Osteocyte (in vitro differentiated cells): ENCODE measurements around the genes CLVS2, RSPO3 and ECHDC1.

GRCh38 chr6:119273437-119273903 is 76.1 kb downstream of the MAN1A1 start:
- PRO-cap: no peak

DNA sequence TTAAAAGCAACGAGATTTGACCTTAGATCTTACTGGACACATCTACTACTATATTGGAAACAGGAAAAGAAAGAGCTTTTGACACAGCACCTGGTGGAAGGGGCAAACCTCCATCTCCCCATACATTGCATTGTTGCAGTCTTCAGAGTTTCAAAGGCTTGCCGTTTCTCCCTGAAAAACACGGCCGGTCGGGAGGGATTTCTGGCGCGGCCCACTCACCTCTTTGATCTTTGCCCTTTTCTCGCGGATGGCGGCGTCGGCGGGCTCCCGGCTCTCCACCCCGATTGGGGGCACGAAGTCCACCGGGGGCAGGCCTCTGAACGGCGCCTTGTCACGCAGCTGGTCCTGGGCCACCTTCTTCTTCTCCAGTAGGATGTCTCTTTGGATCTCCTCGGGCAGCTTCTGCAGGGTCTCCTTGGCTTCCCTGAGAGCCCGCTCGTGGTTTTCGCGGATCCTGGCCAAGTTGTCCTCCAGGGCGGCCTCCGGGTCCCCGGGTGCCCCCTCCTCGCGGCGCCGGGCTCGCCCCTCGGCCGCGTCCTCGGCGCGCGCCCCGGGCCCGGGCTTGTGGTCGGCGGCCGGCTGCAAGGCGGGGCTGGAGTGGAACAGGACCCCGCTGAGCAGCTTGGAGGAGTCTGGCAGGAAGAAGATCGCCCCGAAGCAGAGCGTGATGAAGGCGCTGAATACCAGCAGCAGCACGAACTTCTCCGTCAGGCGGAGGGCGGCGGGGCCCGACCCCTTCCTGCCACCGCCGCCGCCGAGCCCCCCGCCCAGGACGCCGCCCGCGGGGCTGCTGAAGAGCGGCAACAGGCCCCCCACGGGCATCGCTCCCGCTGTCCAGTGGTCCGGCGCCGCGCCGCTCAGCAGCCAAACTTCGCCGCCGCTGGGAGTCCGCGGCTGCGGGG is 1.1 kb downstream of the MAN1A1 start:
- PRO-cap: no peak

GRCh38 chr6:121651305-121651938 is 216.0 kb downstream of the GJA1 start:
- PRO-cap: no peak

- PRO-cap: no peak
Observed at GRCh38 chr6:121932520-121933101, 466.8 kb upstream of the HSF2 start.

DNA sequence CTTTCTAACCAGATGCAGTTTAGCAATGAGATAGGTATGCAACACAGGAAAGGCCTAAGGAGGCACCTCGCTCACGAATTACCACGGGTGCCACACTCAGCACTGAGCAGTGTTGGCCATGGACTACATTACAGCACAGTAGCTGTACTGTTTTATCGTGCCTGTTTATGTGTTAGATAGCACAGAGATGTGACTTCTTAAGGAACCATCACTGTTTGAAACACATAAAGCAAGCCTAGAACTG is 447.3 kb upstream of the HSF2 start:
- PRO-cap: no peak

- PRO-cap: no peak
Observed at GRCh38 chr6:122280146-122281168, 119.0 kb upstream of the HSF2 start.

- PRO-cap: no peak
Observed at GRCh38 chr6:122610610-122611238, 519 bp downstream of the PKIB start.

DNA sequence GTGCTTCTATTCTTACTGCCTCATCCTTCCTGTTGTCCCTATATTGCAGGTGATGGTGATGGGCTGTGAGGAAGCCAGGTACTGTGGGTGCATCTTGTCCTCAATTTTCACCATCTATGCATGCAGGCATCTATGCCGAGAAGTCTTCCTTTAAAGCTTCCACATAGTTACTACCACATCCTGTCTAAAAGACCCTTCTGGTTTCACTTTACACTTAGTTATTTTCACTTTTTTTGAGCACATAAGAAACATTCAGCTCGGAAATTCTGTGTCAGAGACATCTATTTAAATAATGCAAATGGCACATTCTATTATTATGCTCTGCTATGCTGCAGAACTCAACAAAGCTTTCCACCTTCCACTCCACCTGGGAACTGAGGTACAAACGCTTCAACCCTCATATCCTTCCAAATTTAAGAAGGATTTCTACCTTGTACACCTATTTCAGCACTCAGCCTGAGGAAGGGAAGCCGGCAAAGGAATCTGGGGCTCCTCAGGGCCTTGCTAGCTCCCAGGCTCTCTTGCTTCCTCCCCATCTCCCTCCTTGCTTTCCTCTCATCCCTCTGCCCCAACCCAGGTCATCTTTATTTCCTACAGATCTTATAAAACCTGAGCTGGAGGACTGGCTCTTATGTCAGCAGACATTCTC is 28.1 kb upstream of the FABP7 start:
- PRO-cap: no peak

GRCh38 chr6:122995681-122996910 is at the start of gene CLVS2:
Gene CLVS2, plus strand, starts transcription at chr6:122996235.
- PRO-cap: no peak

GRCh38 chr6:125104412-125105037 is 49.0 kb upstream of the TPD52L1 start:
- PRO-cap: no peak

DNA sequence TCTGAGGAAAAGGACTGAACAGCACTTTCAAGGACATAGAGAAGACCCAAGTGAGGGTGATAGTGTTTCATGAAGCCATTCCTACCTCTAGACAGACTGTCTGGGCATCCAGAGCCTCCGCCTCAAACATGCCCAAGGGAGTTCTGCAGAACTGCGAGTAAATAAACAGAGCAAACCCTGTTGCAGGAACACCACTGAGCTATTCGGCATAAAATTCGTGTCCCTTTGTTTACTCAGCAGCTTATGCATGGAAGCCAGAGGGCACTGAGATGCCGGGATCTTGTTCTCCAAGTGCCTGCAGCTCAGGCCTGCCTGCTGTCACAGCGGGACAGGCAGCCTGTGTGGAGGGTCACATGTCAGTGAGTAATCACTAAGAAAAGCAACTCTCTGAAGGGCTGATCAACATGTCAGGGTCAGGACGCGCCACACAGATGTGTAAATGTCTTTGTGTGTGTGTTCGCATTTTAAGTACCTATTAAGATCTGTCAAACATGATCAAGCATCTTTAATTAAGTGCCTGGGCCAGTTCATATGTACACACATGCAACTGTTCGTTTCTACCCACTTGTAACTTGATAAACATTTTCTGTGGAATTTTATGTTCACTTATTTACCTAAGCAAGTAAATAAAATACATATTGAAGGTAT is 164.8 kb upstream of the HEY2 start:
- PRO-cap: no peak

- PRO-cap: no peak
Observed at GRCh38 chr6:125789578-125790346, 998 bp upstream of the NCOA7 start.

GRCh38 chr6:125814918-125815604 is 24.3 kb downstream of the NCOA7 start:
- PRO-cap: no peak

DNA sequence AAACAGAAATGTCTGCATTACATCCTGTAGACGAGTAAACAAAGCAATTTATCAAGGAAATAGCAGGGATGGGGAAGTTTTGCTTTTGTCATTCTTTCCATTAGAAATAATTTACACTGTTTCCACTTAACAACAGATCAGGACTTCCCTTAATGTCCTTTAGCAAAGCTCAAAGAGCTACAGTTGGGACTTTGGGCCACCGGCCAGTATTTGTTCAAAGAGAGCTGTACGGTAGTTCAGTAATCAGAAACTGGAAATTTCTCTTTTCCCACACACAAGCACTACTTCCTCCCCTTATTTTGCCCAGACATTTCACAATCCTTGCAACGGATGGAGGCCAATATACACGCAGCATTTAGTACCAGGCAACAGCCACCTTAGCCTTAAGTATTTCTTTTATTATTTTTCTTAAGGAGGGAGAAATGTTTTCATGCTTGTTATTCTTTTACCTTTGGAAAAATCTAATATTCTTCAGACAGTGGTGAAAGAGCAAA is 12.1 kb upstream of the HINT3 start:
- PRO-cap: no peak

- PRO-cap: no peak
Observed at GRCh38 chr6:125957848-125958459, 1.4 kb downstream of the HINT3 start.

DNA sequence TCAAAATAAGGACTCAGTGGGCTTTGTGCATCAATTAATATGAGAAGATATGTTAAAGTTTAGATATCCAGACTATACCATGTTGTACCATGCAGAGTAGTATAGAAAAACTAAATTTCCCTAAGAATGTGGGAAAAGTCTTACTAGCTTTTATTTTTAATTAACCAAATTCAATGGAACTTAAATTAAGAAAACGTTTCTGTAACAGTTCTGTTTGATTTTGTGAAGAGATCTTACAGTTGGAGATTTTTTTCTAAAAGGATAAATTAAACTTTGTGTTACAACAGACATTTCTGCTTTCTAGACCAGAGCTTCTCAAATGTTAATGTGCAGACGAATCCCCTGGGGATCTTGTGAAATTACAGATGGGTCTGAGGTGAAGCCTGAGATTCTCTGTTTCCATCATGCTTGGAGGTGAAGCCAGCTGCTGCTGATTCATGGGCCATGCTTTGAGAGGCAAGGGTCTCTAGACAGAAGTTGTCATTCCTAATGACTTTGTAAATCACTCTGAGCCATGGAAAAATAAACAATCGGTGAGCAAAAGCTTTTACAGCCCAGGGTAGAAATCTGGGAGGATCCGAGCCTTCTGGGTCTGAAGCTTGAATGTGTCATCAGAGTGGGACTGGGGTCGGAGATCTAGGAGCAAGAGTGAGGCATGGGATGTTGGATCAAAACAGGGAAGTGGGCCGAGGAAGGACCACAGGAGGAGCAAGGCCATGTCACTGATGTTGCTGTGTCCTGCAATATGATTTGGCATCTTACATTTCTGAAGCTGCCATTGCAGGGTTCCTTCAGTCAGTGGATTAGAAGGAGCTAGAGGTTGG is 77.1 kb downstream of the TRMT11 start:
- PRO-cap: no peak

DNA sequence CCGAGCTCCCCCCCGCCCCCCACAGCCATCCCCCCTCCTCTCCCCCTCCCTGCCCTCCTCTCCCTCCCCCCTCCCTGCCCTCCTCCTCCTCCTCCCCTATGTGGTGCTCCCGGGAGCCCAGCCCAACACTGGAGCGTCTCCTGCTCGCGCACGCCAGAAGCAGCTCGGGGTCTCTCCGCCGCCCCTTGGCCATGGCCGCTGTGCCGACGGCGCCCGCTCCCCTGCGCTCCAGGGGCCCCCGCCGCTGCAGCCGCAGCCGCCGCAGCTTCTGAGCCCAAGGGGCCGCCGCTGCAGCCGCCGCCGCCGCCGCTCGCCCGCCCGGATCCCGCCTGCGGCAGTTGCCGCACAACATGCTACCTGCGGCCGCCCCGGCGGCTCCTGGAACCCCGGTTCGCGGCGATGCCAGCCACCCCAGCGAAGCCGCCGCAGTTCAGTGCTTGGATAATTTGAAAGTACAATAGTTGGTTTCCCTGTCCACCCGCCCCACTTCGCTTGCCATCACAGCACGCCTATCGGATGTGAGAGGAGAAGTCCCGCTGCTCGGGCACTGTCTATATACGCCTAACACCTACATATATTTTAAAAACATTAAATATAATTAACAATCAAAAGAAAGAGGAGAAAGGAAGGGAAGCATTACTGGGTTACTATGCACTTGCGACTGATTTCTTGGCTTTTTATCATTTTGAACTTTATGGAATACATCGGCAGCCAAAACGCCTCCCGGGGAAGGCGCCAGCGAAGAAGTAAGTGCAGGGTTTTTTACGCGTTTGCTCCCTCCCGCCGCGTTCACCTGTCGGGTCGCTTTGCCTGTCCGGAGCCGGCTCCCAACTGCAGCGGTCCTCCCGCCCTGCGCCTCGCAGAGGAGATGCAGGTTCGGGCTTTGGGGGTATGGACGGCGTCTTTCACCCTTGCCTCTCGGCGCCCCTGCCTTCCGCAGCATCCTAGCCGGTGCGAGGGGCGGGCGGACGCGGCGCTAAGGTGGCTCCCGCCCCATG is at the start of gene RSPO3:
Gene RSPO3 (plus strand): TSS at position 128 of the 998 bp plus-strand sequence.
- PRO-cap: no peak

GRCh38 chr6:127120205-127121119 is 2.0 kb downstream of the RSPO3 start:
- PRO-cap: no peak

DNA sequence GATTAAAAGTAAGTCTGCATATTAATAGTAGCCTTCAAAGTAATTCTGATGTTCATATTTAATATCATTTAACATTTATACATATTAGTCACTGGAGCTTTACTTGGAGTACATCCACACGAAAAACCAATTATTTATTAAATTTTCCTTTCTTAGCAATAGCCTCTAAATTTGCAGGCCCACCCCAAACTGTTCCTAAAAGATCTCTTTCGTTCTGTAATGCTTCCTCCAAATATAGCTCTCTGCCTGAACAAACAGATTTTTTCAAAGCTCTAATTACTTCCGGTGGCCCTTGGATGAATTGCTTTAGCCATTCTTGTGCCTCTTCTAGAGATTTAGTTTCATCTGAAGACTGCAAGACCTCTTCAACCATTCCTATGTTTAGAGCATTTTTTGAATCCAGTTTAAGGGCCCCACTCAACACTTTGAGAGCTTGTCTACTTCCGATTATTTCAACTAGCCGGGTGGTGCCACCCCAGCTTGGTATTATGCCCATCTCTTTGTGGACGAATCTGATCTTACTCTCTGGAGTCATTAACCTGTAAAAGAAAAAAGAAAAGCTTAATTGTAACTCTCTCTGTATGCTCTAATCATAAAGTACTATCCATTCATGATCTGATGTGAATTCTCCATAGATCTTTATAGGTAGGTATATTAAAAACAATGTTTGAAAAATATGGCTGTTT is 23.2 kb downstream of the RNF146 start:
- PRO-cap: no peak

DNA sequence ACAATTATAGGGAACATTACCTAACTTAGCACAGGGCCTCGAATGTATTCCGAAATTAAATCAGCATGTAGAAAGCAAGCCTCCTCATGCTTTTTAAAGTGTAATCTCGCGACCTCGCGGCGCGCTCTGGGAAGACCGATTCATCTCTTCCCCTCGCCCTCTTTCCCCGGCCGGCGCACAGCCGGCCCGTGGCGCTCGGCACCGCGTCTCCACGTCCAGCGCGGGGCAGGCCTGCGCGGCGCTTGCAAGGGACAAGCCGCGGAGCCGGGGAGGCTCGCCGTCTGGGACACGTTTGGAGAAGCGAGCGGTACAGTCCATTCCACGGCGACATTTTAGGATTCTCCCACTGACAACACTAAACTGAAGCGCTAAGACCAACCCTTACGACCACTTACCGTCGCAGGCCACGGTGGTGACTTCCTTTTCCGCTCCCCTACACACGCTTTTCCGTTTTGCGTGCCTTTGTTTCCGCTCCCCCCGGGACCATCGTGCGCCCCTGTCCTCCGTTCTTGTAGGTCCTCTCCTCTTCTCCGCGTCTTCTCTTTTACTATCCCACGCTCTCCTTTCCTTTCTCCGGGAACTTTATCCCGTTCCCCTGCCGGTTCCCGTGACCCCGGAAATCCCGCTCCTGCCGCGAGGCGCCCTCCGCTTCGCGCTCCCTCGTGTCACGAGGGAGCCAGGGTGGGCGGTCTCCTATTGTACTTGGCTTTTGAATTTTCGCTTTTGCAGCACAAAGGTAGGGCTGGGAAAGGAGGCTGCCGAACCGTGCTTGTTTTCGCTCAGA is at the start of gene ECHDC1:
Gene ECHDC1 (minus strand): TSS at position 669 of the 784 bp plus-strand sequence.
- PRO-cap: unidirectional peak, plus-strand start at position 176 of the sequence; bidirectional peak, plus-strand start at position 731 of the sequence, minus-strand start at position 546 of the sequence